ENCODE measurements around a stretch of chr19.

DNA sequence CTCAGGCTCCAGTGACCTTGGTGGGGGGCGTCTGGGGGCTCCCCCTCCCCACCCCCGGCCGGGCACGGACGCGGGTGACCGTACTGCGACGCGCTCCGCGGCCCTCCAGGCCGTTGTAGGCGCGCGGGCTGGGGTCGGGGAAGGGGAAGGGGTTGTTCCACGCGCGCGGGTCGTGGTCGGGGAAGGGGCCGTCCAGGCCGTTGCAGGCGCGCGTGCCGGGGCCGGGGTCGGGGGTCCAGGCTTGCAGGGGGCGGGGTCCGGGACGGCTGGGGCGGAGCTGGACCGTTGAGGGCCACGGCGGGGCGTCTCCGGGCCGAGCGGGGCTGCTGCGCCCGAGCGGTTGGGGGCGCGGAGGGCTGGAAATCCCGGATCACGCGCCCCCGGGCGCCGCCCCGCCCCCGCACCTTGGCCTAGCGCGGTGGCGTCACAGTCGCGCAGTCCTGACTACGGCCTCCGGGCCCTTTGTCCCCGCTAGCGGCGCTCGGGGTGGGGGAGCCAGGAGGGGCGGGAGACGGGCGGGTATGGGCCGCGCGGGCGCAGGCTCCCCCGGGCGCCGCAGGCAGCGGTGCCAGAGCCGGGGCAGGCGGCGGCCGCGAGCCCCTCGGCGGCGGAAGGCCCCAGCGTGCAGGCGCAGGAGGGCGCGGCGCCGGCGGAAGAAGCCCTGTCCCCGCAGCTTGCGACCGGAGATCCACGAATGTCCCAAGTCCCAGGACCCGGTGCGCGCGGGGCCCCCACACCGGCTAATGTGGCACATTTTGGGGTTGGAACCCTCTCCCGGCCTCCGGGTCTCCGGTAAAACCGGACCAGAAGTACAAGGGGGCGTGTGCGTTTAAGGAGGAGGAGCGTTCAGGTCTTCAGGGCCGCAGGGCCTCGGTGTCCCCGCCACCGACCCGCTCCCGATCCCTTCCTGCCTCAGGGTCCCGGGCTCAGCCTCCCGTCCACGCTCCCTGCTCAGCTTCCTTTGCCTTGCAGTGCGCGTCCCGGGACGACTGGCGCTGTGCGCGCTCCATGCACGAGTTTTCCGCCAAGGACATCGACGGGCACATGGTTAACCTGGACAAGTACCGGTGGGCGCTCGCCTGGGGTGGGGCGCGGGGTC is 769 bp downstream of the GPX4 start:
- RAMPAGE, long total RNA, result no peak
- RRBS, result 1% methylated on average over 70 of the region's 133 CpGs

DNA sequence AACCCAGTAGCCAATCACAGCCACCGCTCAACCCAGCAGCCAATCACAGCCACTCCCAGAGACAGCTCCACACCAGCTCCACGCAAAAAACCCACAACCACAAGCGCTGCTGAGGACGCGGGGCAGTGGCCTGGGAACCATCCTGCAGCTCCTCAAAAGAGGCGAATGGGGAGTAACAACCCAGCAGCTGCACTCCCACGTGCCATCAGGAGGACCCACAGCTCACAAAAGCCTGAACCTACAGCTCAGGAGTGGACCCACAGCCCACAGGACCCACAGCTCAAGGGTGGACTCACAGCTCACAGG is 29.9 kb downstream of the GPX4 start:
- RAMPAGE, long total RNA, result no peak
- RRBS, result no CpG with 5 or more reads among the region's 7 CpGs

DNA sequence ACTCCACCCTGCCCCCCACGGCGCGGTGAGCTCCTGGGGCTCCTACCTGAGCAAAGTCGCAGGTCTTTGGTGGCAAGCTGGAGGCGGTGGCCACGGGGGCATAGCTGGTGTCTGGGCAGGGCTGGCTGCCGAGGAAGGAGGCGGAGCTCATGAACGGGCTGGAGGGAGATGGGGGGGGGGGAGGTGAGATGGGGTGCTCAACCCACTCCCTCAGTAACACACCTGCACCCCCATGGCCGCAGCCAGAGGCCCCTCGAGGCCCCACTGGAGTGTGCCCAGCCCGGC is 26.9 kb downstream of the SBNO2 start:
- RAMPAGE, long total RNA, result no peak
- RRBS, result 100% methylated on average over 1 of the region's 12 CpGs

DNA sequence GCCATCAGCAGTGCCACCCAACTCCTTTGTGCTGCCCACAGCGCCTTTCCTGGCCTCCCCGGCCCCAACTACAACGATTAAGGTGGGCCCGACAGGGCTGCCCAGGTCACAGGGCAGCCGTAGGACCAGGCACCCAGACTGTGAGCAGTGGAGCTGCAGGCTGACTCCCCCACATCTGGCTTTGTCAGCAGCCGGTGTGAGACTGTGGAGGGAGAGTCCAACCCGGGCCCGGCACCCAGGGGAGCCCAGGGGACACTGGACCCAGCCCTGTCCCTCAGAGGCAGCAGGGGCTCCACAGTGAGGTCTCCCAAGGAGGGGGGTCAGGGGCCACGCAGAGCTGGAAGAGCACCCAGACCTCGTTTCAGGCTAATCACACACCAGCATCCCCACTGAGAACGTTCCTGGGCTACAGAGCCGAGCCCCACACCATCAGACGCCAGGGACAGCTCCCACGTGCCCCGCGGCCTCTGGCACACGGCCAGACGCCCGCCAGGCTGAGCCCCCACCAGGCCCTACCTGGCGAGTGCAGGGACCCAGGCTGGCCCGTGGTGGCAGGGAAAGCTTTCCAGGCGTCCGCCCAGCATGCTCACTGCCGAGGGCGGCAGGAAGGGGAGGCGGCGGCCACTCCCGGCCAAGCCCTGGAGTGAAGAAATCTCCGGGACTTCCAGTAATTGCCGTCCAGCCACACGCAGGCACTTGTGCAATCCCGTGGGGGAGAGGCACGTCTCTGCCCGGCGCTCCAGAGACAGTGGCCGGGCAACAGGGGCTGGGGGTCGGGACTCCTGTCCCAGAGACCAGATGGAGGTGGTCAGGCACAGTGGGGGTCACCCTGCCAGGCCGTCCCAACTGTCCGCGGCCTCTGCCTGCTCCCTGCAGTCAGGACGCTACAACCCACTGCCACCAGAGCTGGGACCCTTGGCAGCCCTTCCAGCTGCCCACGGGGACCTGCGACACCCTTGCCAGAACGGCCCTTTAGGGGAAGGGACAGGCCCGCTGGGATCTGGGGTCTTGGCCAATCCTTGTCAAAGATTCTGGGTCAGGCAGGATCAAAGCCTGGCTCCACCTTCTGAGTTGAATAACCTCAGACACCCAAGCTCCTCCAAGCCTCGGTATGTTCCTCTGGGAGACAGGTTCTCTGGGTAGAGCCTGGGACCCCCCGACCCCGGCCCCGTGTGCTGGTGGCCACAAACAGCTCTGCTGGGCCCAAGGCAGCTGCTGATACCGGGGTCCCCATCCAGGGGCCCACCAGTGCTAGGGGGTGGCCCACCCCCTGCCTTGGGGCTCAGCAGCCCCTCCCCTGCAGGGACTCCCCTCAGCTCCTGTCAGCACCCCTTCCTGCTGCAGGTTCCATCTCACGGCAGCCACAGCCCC is 19.0 kb downstream of the SBNO2 start:
- RAMPAGE, long total RNA, result no peak
- RRBS, result 33% methylated on average over 13 of the region's 51 CpGs

DNA sequence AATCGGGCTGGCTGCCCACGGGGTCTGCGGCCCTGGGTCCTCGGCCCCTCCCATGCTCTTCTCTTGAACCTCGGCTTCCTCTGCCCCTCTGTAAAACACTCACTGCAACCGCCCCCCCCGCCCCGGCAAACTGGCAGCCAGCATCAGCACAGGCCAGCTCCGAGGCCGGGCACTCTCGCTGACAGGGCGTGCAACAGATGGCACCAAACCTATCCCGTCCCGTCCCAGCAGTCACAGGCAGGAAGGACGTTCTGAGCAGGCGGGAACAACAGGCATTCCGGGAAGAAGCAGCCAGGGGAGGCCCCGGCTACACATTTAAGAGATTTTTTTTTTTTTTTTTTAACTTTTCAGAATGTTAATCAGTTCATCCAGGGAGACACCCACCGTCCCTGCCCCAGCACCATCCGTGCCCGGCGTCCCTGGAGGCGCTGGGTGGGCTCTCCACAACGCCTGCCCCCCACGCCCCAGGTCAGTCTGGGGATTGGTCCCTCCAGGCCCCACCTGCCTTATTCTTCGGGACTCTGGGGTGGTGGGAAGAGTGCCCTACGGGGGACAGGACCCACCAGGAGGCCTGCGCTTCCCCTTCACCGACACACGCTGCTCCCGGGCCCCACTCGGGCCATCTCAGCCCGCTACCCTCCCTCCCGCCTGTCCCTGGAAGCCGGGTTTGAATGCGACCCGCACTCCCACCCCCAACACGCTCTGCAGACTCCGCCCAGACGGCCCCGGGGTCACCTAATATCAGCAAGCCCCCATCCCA is 1.2 kb downstream of the SBNO2 start:
- RAMPAGE, long total RNA, result no peak
- RRBS, result 2% methylated on average over 23 of the region's 41 CpGs

GRCh38 chr19:1183460-1184299 is 9.6 kb upstream of the SBNO2 start:
- RAMPAGE, long total RNA, result no peak
- RRBS, result 23% methylated on average over 5 of the region's 24 CpGs

- RAMPAGE, long total RNA, result no peak
- RRBS, result no CpG with 5 or more reads among the region's 14 CpGs
Measured at GRCh38 chr19:1189303-1189926, 15.3 kb upstream of the SBNO2 start.

GRCh38 chr19:1211345-1211969 is 5.9 kb downstream of the STK11 start:
- RAMPAGE, long total RNA, result no peak
- RRBS, result no CpG with 5 or more reads among the region's 29 CpGs

DNA sequence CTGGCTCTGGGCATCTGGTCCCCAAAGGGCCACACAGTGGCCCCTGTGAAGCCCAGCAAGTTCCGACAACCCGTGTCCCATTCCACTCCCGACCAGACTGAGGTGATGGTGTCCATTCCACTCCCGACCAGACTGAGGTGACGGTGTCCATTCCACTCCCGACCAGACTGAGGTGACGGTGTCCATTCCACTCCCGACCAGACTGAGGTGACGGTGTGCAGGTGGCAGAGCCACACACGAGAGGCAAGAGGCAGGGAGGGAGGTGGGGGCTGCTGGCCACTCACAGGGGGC is 2.1 kb upstream of the MIDN start:
- RAMPAGE, long total RNA, result no peak
- RRBS, result no CpG with 5 or more reads among the region's 10 CpGs

GRCh38 chr19:1260666-1261246 is 8.4 kb upstream of the CIRBP start:
- RAMPAGE, long total RNA, result no peak
- RRBS, result 1% methylated on average over 12 of the region's 71 CpGs

GRCh38 chr19:1269213-1269283 is 84 bp upstream of the CIRBP start:
- RAMPAGE, long total RNA, result no peak
- RRBS, result no CpG with 5 or more reads among the region's 4 CpGs

GRCh38 chr19:1387653-1388347 is 4.1 kb downstream of the NDUFS7 start:
- RAMPAGE, long total RNA, result no peak
- RRBS, result 97% methylated on average over 3 of the region's 31 CpGs

GRCh38 chr19:1396839-1397692 is 4.3 kb downstream of the GAMT start:
- RAMPAGE, long total RNA, result no peak
- RRBS, result 83% methylated on average over 18 of the region's 40 CpGs

DNA sequence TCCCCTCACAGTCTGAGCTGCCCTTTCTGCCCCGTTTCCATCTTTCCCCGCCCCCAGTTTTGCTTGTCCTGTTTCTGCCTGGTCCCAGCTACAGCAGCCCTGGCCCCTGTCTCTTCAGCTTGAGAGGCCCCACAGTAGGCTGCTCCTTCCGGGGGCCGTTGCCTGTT is 13.8 kb upstream of the RPS15 start:
- RAMPAGE, long total RNA, result no peak
- RRBS, result no CpG with 5 or more reads among the region's 4 CpGs

DNA sequence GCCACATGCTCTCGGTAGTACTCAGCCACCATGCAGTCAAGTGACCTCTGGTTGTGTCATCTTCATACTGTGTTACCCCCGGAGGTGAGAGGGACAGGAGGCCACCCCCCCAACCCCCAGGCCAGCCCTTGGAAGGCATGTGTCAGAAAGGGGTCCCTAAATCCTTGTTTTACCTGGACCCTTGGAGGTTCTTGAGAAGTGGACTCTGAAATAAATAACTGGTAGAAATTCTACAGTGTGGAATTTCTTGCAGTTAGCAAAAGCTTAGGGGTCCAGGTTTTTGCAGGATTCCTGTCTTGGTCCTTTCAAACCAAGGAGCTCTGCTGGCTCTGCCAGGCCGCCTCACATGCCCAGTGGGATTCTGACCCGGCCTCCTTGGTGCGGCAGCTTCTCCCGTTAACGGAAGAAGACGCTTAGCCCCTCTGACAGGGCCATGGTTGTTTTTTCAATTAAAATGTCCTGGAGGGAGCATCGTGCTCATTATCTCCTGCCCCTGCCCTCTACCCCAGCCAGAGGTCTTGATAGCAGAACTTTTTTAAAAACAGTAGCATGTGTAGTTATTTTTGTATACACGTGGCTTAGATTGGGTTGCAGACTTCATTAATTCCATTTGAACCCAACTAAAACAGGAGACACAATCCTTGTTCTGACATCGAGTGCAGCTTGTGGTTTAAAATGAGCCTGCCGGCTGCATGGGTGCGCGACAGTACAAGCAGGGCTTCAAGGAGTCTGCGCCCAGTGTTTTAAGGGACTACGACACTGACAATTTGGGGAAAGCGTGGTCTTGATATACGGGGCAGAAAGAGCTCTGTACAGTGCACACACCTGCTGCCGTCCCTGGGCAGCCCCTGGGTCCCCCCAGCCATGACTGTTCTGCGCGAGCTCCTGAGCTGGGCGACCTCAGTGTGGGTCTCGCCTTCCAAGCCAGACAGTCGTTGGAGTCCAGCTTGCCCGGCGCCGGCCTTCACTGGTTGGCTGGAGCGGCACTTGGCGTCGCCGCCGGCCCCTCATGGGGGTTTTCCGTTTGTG is 11.4 kb upstream of the RPS15 start:
- RAMPAGE, long total RNA, result no peak
- RRBS, result 83% methylated on average over 2 of the region's 33 CpGs

- RAMPAGE, long total RNA, result no peak
- RRBS, result 6% methylated on average over 1 of the region's 25 CpGs
Measured at GRCh38 chr19:1437881-1438317, 297 bp upstream of the RPS15 start.

GRCh38 chr19:1446864-1447079 is 3.1 kb upstream of the APC2 start:
- RAMPAGE, long total RNA, result no peak
- RRBS, result 4% methylated on average over 25 of the region's 25 CpGs

DNA sequence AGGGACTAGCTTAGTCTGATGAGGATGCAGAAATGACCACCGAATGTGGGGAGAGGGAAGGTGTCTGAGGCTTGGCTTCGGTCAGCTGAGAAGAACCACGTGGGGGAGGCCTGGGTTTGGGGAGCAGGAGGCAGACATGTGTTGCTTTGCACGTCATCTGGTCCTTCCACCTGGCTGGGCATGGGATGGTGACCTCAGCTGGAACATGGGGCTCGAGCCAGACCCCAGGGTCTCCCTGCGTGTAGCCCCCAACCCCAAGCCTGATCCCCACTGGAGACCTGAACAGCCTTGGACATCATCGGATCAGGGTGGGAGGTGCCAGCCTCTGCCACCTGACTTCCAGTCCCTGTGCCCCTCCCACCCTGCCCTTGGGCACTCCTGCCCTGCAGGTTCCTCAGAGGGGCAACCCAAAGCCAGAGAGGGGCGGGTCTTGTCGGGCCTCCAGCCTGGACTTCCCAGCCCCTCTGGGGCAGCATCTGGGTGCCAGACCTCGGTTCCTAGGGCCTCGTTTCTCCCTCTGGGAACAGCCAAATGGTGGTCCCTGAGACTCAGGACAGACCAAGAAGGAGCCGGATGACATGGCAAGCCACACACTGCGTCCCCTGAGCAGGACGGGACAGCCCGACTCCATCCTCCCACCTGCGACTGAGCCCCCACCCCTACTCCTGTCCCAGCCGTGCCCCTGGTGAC is 1.4 kb downstream of the APC2 start:
- RAMPAGE, long total RNA, result no peak
- RRBS, result no CpG with 5 or more reads among the region's 17 CpGs

GRCh38 chr19:1493155-1493899 is 2.3 kb downstream of the REEP6 start:
- RAMPAGE, long total RNA, result no peak
- RRBS, result no CpG with 5 or more reads among the region's 13 CpGs

DNA sequence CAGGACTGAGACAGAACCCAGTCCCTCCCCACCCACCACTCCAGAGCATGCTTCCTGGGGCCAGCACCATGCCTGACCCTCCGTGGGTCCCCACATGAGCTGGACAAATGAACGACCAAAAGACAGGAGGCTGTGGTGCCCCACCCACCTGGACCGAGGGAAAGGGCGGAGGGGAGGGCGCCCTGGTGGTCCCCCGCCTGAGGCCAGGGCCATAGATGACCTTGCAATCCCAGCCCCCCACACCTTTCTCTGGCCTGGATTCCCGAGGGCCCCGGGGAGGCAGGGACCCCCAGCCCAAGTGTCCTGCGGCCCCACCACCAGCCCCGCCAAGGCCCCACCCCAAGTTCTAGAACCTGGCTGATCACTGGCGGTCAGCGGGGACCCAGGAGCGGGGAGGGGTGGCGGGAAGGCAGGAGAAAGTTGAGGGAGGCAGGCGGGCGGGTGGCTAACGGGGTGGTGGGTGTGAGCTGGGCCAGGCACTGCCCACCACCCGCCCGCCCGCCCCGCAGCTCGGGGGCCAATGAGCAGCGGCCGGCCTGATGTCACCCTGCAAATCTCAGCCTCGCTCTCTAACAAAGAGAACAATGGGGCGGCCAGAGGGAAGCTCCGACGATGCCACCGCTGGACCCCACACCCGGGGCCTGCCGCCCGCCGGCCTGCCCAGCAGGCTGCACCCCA is 1.8 kb downstream of the MEX3D start:
- RAMPAGE, long total RNA, result no peak
- RRBS, result 5% methylated on average over 2 of the region's 33 CpGs